ENCODE measurements around a stretch of chr17.

DNA sequence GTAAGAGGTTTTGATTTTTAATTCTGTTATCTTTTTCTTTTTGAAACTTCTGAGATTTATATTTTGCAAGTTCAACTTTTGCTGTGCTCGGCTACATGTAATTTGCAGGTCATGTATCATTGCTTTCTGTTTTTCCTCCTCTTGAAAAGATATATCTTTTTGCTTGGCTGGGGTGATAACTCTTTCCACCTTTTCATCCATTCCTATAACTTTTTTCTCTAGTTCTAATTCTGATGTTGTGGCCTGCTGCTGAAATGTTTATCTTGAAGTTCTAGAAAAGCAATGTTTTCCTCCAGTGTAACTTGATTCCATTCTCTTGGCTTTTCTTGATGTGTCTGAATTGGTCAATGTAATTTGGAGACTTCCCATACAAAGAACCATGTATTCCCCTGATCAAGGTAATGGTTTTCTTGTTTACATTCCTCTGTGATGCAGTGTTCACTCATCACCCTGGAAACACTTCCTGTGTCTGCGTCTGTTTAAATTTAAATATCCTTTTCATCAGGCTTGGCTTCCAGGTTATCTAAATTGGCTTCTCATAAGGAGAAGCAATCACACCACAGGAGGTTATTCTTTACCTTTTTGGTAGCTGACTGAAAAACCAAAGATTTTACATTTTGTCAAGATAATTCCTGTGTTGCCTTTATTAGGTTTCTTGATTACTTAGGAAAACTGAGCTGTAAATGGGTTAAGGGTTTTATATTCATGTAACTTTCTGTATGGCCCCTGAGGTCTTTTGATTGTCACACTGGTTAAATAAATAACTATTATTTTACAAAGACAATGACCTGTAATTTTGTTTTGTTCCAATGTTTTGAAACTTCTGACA is 237.3 kb upstream of the WSCD1 start:
- RRBS, result no CpG with 5 or more reads among the region's 2 CpGs

DNA sequence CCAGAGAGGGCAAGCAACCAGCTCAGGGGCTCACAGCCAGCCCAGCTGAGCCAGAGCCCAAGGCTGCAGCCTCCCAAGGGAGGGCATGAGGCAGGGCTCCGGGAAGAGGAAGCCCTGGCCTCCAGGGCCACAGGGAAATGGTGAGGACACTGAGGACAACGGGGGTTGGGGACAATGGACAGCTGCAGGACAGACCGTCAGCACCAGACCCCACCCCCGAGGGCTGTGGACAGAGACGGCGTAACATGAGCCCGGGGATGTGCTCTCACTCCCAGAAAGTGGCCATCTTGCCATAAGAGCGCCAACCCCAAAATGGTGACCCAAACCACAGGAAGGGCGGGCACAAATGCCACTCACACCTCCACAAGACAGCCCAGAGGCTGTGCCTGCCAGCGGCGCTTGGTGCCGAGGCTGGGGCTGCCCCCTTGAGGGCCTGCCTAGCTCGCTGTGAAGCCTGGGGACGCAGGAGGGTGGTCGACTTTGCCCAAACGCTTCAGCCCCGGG is 10.3 kb downstream of the PIMREG start:
- RRBS, result 58% methylated on average over 1 of the region's 17 CpGs

GRCh38 chr17:6470395-6470834 is 26.2 kb downstream of the PIMREG start:
- RRBS, result no CpG with 5 or more reads among the region's 16 CpGs

DNA sequence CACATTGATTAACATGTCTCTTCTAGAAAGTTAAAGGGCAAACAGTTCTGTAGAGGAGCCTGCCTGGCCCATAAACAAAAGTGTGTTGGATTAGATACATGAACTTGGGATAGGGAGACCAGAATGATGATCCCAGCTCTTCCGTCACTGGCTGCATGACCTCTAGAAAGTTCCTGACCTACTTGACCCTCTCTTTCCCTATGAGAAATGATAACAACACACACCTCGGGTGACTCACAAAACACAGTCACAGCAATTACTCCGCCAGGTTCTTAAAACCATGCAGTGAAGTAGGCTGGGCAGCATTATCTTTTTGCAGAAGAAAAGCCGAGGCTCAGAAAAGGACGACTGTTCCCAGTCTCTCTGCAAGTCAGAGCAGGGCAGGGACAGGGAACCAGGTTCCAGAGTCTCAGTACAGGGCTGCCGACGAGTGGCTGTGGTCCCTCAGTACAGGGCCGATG is 32.2 kb downstream of the PIMREG start:
- RRBS, result no CpG with 5 or more reads among the region's 8 CpGs

- RRBS, result no CpG with 5 or more reads among the region's 6 CpGs
Observed at GRCh38 chr17:6507585-6508049, 48.7 kb downstream of the PITPNM3 start.

- RRBS, result 19% methylated on average over 2 of the region's 60 CpGs
Observed at GRCh38 chr17:6656885-6658075, 5.7 kb downstream of the C17orf100 start.

GRCh38 chr17:6712420-6712929 is 694 bp downstream of the SLC13A5 start:
- RRBS, result no CpG with 5 or more reads among the region's 11 CpGs

DNA sequence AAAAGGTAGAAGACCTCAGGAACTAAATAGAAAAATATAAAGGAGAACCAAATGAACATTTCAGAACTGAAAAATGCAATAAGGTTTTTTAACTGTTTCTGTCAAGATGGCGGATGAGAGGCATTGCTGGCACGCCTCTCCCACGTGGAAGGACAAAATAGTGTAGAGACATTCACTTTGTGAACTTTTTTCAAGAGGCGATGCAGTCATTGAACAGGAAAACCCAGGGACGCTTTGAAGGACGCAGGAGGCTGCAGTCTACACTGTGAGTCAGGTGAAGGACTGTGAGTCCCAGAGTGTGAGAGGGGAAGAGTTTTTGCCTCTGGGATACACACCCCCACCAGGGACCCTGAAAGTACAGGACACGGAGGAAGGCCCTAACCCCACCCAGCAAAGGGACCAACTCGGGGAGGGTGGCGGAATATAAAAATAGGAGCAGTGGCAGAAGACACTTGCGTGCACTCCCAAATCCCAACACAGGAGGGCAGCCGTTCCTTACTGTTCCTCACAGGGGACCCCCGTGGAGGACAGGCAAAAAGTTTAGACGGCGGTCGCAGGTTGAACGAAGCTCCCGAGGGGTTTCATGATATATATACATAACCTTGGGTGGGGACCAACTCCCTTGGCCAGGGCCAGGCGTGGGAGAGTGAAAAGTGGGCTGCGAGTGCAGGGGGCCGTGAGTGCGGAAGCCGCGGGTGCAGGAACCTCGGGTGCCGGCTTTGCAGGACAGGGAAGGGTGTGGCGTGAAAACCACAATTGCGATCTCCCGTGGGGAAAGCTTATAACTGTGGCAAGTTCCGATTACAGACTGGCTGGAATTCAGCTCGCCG is 82.1 kb upstream of the ALOX12 start:
- RRBS, result no CpG with 5 or more reads among the region's 31 CpGs

- RRBS, result no CpG with 5 or more reads among the region's 9 CpGs
Observed at GRCh38 chr17:7017165-7017579, 2.6 kb downstream of the C17orf49 start.

- RRBS, result 31% methylated on average over 11 of the region's 37 CpGs
Observed at GRCh38 chr17:7041940-7042544, 1.9 kb downstream of the SLC16A11 start.

DNA sequence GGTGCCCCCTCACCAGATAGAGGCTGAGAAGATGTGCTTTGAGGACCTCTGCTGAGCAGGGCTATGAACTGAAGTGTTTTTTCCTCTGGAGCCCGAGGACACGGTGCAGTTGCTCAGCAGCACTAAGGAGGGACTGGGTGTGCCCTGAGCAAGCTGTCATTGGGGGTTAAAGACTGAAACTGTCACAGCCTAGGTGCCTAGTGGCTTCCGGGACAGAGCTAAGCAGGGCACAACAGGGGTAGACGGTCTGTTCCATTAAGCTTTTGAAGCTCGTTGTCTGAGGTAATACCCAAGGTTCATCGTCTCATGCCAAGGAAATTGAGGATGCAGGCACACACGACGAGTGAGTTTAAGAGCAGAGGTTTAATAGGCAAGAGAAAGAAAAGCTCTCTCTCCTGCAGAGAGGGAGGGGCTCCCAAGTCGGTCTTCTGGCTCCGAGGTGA is 24.9 kb upstream of the ASGR2 start:
- RRBS, result no CpG with 5 or more reads among the region's 10 CpGs

GRCh38 chr17:7228832-7229089 is 5.6 kb downstream of the DVL2 start:
- RRBS, result 63% methylated on average over 1 of the region's 10 CpGs

- RRBS, result 0% methylated on average over 1 of the region's 12 CpGs
Observed at GRCh38 chr17:7238865-7239120, 464 bp downstream of the PHF23 start.

DNA sequence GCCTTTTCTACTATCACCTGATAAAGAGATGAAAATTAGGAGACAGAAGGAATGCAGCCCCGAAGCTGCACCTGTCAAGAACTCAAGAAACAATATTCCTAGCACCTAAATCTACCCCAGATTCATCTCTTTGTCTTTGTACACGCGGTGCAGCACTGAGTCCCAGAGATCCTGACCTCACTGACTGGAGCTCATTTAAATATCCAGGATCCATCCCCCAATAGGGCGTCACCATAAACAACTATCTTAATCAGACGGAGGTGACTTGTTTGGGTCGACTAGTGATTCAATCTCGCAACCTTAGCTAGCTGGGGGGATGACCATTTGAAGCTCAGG is 618 bp downstream of the GABARAP start:
- RRBS, result no CpG with 5 or more reads among the region's 7 CpGs

DNA sequence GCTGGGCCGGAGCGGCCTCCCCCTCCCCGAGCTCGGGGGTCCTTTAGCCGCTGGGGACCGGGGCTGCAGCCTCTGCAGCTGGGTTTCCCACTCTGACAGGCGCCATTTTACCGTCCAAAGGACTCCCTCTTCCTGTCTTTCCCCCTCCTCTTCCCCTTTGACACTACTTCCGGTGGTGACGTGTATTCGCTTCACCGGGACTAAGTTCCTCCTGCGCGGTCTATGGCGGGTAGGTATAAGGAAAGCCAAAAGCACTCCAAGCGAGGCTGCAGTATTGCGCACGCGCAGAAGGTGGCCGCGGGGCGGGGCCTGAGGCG is 203 bp upstream of the ELP5 start:
- RRBS, result 2% methylated on average over 7 of the region's 23 CpGs

DNA sequence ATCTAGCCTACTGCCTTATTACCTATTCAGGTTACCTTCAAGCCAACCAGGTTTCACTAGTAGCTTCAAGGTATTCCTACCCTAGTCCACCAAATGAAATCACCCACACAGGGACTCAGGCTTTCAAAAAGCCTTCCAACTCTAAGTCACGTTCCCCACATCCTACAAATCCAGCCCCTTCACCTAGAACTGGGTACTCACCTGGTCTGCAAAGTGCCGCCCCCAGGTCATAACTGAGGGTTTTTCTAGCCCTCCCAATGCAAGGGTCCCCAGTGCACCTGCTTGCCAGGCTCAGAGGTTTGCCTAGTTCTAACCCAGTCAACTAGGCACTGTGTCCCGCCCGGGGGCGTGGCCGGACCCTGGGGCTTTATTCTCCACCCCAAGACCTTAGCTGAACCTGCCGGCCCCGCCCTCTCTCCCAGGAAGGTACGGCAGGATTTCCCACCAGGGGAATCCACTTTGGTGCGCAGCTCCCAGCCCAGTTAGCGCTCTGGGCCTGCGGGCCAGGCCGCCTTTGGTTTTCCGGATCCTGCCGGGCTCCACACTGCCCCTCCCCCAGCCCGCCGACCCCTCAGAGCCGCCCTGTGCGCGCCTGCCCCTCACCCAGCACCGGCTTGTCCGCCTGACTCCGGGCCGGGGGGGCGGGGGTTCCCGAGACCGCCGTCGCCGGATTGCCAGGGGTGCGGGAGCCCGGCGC is 664 bp downstream of the YBX2 start:
- RRBS, result under 1% methylated on average over 8 of the region's 33 CpGs

DNA sequence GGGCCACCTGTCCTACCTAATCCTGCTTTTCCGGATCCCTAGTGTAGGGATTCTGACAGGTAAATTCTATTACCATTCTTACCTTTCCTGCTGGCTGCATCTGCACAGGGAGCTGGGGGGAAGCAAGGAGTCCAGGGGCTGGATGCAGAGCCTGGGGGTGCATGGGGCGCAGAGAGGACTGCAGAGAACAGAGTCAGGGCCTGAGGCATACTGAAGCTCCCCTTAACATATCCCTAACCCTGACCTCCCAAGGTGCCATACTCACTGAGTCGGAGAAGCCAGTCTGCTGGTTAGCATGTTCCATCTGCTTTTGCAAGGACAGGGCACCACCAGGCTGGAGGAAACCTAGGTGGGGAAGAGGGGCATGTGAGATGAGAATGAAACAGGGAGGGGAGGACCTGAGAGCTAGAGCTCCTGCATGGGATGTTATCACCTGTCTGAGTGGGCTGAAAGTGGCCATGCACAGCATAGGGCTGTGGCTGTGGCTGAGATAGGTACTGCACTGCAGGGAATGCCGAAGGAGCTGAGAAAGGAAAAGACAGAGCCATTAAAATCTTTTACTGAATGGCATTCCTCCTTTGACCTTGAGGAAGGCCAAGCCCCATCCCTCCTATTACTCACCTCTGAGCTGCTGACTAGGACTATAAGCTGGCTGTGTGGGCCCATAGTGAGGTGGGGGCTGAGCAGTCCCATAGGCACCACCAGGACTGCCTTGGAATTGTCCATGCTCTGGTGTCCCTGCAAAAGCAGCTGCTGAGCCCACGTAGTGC is 2.0 kb downstream of the GPS2 start:
- RRBS, result no CpG with 5 or more reads among the region's 5 CpGs

- RRBS, result no CpG with 5 or more reads among the region's 6 CpGs
Observed at GRCh38 chr17:7314412-7314740, 784 bp downstream of the GPS2 start.

DNA sequence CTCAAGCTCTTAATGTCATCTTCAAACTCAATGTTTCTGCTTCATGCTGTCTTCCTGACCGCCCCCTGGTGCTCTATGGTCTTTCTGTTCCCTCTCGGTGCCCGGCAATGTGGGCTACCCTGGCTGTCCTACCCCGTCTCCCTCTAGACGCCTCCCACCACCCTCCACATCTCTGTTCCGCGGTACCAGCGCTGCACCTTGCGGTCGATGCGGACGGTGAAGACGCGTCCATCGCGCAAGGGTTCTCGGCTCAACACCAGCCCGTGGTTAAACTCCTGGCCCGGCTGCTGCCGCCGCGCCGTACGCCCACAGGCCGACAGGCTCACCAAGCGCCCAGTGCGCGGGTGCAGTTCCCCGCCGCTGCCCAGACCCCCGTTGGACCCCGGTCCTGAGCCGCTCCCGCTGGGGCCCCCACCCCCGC is 291 bp downstream of the NEURL4 start:
- RRBS, result under 1% methylated on average over 14 of the region's 35 CpGs

- RRBS, result no CpG with 5 or more reads among the region's 17 CpGs
Observed at GRCh38 chr17:7332500-7333139, 3.5 kb upstream of the NEURL4 start.

Measured in AG08470 (cell line).